ENCODE data around the gene GPR33.

- PRO-cap, 3 experiments: no peak in any of the 3 experiments
- RAMPAGE, long total RNA, 2 experiments: no peak in any of the 2 experiments
- RRBS: no CpG with 5 or more reads among the region's 1 CpG
Measured at GRCh38 chr14:30894156-30894886, 20.0 kb downstream of the COCH start.

DNA sequence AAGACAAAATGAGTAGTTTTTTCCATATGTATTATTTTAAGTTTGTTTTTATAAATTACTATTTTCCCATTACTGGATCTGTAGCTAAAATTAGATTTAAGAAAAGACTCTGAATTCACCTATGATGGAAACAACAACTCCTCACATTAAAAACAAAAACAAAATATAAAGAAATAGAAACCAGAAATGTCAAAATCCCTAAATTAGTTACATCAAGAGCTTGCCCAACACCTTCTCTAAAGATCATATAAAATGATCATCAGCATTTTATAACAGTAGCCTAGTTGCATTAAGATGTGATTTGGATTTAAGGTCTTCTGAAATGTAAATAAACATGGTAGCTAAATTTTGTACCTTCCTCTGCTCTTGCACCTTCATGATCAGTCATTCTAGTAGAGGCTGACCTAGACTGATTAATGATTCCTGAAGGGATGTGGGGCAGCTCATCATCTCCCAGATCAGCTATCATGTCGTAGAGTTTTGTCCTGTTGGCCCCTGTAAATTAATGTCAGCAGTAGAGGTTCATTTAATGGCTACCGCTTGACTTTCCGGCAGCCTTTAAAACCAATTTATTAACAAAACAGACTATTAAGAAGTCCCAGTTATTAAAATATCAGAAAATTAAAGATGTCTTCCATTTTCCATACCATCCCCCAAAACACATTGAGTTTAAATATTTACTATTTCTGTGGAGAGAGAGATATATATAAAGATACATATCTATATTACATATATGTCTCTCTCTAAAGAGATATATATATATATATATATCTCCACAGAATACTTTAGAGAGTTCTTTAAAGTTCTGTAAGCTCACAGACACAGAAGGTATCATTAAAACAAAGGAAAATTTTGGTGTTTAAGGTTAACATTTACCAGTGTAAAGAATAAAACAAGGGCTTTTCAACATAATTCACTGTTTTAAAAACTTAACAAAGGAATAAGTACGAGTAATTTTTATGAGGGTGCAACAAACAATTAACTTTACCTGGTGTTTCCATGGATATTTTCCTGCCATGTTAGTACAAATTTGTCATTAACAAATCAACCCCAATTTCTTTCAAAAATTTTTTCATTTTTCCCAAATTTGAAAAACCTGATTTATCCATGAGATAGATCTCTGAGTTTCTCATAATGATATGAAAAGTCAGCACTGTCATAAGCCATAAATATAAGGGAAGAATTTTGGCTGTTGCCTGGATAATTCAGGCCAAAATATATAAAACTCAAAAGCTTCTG lies 44.7 kb downstream of the COCH start:
- PRO-cap, 3 experiments: no peak in any of the 3 experiments
- RAMPAGE, long total RNA, 2 experiments: no peak in any of the 2 experiments
- RRBS: no CpG with 5 or more reads among the region's 4 CpGs

GRCh38 chr14:30921365-30921797 lies 47.0 kb downstream of the COCH start:
- PRO-cap, 3 experiments: no peak in any of the 3 experiments
- RAMPAGE, long total RNA, 2 experiments: no peak in any of the 2 experiments
- RRBS: no CpG with 5 or more reads among the region's 1 CpG

DNA sequence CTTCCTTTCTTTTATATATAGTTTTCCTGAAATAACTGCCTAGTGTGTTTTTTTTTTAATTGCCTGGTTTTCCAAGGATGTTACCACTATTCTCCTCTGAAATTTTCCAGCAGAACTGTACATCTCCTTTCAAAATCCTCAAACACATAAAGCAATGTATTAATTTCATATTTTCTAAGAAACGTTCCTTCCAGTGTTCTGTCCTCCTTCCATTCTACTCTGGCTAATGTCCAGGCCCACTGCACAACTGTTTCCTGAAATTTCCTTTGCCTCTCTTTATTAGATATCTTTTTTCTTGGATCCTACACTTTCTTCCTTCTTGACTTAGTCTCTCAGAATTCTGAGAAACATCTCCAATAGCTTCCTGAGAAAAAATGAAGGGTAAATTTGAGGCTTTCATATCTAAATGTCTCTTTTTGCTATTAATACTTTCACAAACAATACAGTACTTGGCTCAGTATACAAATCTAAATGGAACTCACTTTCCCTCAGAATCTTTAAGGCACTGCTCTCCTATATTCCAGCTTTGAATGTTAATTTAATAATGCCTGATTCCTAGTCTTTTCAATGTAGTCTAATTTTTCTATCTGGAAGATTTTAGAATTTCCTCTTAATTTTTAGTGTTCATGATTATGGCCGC lies 65.7 kb downstream of the COCH start:
- PRO-cap, 3 experiments: no peak in any of the 3 experiments
- RAMPAGE, long total RNA, 2 experiments: no peak in any of the 2 experiments
- RRBS: no CpG with 5 or more reads among the region's 2 CpGs

GRCh38 chr14:30940623-30941438 lies 66.5 kb downstream of the COCH start:
- PRO-cap, 3 experiments: no peak in any of the 3 experiments
- RAMPAGE, long total RNA, 2 experiments: no peak in any of the 2 experiments
- RRBS: no CpG with 5 or more reads among the region's 5 CpGs

DNA sequence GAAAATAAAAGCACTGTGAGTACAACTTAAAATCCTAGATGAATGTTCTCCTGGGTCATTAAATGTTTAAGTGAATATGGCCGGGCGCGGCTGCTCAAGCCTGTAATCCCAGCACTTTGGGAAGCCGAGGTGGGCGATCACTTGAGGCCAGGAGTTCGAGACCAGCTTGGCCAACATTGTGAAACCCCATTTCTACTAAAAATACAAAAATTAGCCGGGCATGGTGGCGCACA lies 1.0 kb upstream of the STRN3 start:
- PRO-cap, 3 experiments: no peak in any of the 3 experiments
- RAMPAGE, long total RNA, 2 experiments: no peak in any of the 2 experiments
- RRBS: no CpG with 5 or more reads among the region's 8 CpGs

GRCh38 chr14:31128399-31129110 lies 79.0 kb downstream of the HECTD1 start:
- PRO-cap, 3 experiments: no peak in any of the 3 experiments
- RAMPAGE, long total RNA, 2 experiments: no peak in any of the 2 experiments
- RRBS: no CpG with 5 or more reads among the region's 9 CpGs

DNA sequence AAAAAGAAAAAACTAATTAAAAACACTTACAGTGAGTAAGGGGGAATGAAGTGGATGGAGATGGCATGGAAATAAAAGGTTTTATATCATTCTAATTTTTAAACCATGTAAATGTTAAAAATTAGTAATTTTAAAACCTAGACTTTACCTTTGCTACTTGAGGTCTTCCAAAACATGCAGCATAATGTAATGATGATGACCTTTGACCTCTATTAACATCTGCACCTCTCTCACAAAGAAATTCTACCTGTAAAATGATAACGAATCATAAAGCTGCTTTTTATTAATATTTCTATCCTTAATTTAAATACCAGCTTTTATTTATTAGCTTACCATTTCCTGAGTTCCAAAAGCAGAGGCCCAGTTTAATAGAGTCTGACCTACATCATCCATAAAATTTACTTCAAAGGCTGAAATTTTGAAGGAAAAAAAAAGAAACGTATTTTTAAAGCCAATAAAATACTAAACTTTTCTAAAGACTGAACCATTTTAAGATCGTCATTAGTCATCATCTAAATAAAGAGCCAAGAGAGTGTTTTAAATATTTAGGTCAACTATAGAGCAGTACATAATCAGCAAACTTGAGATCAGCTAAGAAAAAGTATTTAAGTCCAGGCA lies 35.8 kb downstream of the HECTD1 start:
- PRO-cap, 3 experiments: no peak in any of the 3 experiments
- RAMPAGE, long total RNA, 2 experiments: start-site peak on the minus strand in 1 of 2 experiments, centred at position 199 of the sequence, 106 reads per replicate
- RRBS: no CpG with 5 or more reads among the region's 3 CpGs

DNA sequence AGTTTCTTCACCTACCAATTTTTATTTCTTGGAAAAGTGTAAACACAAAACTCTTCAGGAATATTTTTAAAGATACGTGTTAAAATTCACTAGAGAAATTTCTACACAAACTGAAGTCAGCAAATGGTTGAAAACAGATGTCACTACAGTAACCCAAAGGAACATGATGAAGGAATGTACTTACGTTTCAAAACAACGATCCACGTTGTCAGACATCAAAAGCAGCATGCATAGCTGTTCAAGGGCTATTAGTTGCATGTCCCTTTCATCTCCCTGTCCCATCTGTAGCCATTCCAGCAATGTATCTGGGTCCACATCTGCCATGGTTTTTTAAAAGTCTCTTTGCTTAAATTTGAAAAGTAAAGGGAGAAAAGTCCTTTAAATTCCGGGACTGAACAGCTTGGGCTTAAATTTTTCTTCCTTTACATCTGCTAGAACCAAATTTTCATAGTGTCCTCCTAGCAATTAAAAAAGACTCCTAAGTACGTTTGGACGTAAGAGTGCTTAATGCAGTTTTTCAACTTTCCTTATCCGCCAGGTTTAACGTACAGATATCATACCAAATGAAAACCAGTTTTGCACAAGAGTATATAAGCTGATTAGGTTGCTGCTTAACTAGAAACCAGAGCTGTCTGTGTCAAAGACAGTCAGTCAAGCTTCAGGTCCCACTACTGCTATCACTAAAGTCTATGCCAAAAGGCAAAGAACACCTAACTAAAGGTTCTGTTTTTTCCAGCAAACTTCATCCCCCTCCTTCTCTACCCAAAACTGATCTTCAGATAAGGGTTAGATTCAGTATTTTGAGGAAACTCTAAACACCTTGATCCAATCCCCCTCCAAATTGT lies 1.8 kb downstream of the HECTD1 start:
- PRO-cap, 3 experiments: no peak in any of the 3 experiments
- RAMPAGE, long total RNA, 2 experiments: no peak in any of the 2 experiments
- RRBS: no CpG with 5 or more reads among the region's 9 CpGs

DNA sequence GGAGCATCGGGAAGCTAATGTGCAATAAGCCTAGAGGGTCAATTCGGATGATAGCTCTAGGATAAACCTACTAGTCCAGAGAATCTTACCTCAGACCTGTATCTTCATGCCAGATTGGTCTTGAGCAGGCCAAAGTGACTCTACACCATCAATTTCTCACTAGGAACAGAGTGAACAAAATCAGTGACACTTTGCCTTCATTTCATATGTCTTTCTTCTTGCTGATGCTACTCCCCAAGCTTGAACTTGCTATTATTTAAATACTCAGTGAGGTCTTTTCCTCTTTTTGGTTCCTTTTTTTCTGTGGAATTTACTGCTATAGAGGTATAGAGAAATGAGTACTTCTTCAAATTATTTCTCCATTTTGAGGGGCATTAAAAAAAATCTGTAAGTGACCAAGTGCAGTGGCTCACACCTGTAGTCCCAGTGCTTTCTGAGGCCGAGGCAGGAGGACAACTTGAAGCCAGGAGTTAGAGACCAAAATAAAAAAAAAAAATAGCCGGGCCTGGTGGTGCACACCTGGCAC lies at the start of gene GPR33:
GPR33 (minus strand) TSS at position 232 of the 526 bp plus-strand sequence.
- PRO-cap, 3 experiments: no peak in any of the 3 experiments
- RAMPAGE, long total RNA, 2 experiments: no peak in any of the 2 experiments
- RRBS: 95% methylated on average over 1 of the region's 4 CpGs

- PRO-cap, 3 experiments: no peak in any of the 3 experiments
- RAMPAGE, long total RNA, 2 experiments: no peak in any of the 2 experiments
- RRBS: no CpG with 5 or more reads among the region's 8 CpGs
Measured at GRCh38 chr14:31892901-31893894, 183.9 kb upstream of the ARHGAP5 start.

DNA sequence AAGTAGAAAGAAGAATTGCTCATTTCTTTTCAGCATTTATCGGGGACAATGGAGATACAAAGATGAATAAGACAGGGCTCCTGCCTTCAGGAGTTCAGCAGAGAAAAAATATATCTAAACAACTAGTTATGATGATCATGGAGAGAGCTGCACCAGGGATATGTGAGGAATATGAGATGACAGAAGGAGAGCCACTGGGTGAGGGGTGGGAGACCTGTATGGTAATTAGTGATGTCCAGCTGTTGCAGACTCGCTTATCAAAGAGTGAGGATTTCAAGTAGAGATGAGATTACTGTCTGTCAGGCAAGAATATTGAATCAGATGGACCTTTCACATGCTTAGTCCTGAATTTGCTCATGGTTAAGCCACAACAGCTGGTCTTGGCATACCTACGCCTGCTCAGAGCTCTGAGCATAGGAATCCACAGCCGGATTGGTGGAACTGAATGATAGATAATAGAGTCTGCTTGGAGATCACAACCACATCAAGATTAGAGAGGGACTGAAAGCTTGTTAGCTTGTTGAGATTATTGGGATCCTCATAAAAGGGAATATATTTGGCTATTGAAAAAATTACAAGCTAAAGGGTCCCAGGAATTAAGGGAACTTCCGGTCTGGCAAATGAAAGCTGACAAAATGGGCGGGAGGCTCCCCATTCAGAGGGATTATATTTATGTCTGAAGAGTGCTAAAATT lies 115.2 kb upstream of the ARHGAP5 start:
- PRO-cap, 3 experiments: no peak in any of the 3 experiments
- RAMPAGE, long total RNA, 2 experiments: no peak in any of the 2 experiments
- RRBS: no CpG with 5 or more reads among the region's 6 CpGs

DNA sequence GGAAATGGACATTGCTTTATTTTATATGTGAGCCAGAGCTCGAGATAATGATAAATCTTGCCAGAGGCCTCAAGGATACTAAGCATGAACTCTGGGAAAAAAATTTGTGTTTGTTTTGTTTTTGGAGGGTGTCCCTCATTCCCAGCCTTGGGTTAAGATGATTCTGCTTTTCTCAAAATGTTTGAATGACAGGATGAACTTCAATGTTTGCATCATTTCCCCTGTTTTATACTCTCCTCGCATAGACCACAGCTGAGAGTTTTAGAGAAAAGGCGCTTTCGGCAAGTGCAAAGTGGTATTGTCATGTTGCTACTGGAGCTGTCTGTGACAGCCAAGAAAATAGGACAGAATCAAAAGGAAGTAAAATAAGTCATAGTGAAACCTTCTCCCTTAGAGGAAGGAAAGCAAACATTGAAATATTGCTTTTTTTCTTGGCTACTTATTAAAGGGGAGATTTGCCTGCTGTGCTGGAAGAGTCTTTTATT lies 33.6 kb upstream of the ARHGAP5 start:
- PRO-cap, 3 experiments: no peak in any of the 3 experiments
- RAMPAGE, long total RNA, 2 experiments: no peak in any of the 2 experiments
- RRBS: no CpG with 5 or more reads among the region's 4 CpGs

DNA sequence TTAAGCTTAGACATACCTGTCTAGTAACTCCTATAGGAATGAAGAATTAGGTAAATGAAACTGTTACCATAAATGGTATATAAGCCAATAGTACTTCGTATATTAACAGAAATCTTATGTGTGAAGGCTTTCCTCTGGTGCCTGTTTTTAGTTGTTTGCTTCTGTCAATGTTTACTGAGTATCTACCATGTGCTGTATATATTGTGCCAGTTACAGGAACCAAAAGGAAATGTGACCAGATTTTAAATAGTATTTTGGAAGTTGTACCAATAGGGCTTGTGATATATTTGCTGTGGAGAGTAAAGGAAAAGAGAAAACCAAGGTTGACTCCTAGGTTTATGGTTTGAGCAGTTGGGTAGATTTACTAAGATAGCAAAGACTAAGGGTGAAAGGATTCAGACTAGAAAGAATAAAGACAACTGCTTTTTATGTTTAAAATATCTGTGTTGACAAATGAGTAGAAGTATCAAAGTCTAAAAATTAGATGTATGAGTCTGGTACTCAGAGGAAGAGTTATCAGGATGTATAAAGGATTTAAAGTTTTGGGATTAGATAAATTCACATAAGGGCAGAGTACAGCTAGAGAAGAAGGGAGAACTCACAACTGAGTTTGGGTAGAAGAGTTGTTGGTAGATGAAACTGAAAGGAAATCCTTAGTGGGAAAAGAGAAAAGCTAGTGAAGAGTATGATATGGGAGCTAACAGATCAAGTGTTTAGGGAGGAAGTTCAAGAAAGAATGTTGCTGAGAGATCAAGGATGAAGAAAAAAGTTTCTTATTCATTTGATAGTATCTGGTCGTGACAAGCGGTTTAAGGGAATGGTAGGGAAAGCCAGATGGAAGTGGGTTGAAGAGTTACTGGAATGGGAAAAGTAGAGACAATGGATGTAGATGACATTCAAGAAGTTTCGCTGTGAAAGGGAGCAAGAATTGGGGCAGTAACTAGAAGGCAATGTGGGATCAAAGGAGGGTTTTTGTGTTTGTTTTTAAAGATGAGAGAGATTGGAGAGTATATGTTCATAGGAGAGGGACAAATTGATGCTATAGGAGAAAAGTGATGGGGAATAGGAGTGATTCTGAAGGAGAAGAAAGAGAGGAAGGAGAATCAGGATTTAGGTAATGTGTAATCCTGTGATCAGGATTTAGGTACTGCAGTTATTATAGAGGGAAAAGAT lies 30.6 kb downstream of the ARHGAP5 start:
- PRO-cap, 3 experiments: no peak in any of the 3 experiments
- RAMPAGE, long total RNA, 2 experiments: no peak in any of the 2 experiments
- RRBS: no CpG with 5 or more reads among the region's 4 CpGs

GRCh38 chr14:32417721-32418428 lies 88.8 kb downstream of the AKAP6 start:
- PRO-cap, 3 experiments: no peak in any of the 3 experiments
- RAMPAGE, long total RNA, 2 experiments: no peak in any of the 2 experiments
- RRBS: no CpG with 5 or more reads among the region's 4 CpGs

- PRO-cap, 3 experiments: peak in 1 of 3 experiments; most common minus-strand start chr14:32703360 (in 1)
- RAMPAGE, long total RNA, 2 experiments: no peak in any of the 2 experiments
- RRBS: no CpG with 5 or more reads among the region's 6 CpGs
Measured at GRCh38 chr14:32703138-32703832, 235.4 kb upstream of the NPAS3 start.

DNA sequence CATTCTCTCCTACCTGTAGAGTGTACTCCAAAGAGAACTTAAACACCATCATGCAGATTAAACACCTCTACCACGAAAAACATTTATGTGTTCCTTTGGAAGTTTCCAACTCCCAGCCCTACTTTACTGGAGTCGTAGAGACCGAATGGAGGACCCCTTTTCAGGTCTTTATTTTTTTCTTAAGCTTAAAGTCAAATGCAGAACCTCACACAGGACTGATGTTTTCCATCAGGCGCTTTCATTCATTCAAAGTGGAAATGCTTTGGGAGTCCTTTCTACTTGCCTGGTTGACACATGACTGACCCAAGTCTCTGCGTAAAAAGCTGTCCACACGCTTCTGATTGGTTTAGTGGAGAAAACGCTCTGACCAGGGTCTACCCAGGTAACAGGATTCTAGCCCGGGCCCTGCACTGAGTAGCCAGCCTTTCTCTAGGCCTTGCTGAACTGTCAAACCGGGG lies 1.1 kb upstream of the NPAS3 start:
- PRO-cap, 3 experiments: no peak in any of the 3 experiments
- RAMPAGE, long total RNA, 2 experiments: no peak in any of the 2 experiments
- RRBS: 46% methylated on average over 2 of the region's 9 CpGs

GRCh38 chr14:34018562-34019305 lies 67.9 kb upstream of the EGLN3 start:
- PRO-cap, 3 experiments: peak in 2 of 3 experiments; most common plus-strand start chr14:34018821 (in 2); most common minus-strand start chr14:34018741 (in 1)
- RAMPAGE, long total RNA, 2 experiments: no peak in any of the 2 experiments
- RRBS: no CpG with 5 or more reads among the region's 18 CpGs

- PRO-cap, 3 experiments: no peak in any of the 3 experiments
- RAMPAGE, long total RNA, 2 experiments: no peak in any of the 2 experiments
- RRBS: no CpG with 5 or more reads among the region's 3 CpGs
Measured at GRCh38 chr14:34051983-34052443, 101.1 kb upstream of the EGLN3 start.

DNA sequence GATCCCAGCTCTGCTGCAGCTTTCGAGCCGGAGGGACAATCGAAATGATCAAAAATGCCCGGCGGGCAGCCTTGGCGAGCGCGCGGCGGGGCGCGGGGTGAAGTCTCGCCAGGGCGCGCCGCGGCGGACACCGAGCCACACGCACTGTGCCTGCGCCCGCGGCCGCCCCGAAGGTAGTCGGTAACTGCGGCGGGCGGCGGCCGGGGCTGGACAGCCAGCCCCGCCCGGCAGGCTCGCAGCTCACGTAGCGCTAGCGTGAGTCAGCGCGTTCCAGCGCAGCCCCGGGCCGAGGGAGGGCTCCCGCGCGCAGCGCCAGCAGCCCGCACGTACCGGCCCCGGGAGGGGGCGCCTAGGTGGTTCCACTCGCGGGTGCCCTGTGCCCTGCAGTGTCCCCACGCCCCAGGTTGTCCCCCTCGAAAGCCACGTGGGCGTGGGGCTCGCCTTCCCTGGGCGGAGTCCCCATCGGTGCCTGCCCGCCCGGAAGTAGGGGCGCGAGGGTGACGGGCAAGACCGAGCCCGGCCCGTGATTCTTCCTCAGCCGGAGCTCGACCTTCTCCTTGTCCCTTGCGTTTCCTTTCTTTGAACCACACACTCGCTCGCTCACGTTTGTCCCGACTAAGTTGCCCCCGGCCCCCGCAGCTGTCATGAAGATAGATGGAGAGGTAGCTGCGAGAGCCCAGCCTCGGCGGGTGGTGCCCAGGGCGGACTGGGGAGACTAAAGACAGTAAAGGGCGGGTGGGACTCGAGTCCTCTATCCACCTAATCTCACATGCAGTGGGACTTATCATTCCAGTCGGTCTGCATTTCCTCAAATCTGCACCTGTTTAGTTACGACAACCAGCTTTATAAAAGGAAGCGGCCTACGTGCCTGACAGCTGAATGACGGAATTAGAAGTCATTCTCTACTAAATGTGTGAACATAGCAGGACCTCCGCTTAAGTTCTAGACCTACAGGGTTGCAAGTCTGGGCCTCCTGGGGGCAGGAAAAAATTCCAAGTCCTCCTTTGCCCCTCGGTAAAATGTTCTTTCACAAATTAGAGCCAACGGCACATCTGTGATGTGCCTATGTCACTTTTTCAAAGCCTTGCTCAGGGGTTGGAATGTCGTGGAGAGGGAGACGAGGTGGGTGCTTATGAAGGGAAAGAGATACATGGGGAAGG lies 109.6 kb upstream of the EGLN3 start:
- PRO-cap, 3 experiments: peak in 3 of 3 experiments; most common plus-strand start position 273 of the sequence (in 2); most common minus-strand start position 179 of the sequence (in 3)
- RAMPAGE, long total RNA, 2 experiments: no peak in any of the 2 experiments
- RRBS: 2% methylated on average over 32 of the region's 93 CpGs